ENCODE results near the genes KNDC1, PRAP1 and MTG1.

DNA sequence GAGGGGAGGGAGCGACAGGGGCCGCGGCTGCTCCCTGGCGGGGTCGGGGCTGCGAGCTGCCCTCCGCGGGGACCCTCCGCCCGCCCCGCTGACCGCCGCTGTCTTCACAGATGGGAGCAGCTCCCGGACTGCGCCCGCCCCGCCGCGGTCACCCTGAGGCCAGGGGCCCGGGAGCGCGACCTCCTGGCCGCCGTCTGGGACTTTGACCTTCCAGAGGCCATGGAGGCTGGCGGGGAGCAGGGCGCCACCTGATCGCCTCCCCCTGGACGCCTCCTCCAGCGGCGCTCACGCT lies 820 bp downstream of the ADGRA1 start:
- RRBS, result 5% methylated on average over 11 of the region's 31 CpGs

DNA sequence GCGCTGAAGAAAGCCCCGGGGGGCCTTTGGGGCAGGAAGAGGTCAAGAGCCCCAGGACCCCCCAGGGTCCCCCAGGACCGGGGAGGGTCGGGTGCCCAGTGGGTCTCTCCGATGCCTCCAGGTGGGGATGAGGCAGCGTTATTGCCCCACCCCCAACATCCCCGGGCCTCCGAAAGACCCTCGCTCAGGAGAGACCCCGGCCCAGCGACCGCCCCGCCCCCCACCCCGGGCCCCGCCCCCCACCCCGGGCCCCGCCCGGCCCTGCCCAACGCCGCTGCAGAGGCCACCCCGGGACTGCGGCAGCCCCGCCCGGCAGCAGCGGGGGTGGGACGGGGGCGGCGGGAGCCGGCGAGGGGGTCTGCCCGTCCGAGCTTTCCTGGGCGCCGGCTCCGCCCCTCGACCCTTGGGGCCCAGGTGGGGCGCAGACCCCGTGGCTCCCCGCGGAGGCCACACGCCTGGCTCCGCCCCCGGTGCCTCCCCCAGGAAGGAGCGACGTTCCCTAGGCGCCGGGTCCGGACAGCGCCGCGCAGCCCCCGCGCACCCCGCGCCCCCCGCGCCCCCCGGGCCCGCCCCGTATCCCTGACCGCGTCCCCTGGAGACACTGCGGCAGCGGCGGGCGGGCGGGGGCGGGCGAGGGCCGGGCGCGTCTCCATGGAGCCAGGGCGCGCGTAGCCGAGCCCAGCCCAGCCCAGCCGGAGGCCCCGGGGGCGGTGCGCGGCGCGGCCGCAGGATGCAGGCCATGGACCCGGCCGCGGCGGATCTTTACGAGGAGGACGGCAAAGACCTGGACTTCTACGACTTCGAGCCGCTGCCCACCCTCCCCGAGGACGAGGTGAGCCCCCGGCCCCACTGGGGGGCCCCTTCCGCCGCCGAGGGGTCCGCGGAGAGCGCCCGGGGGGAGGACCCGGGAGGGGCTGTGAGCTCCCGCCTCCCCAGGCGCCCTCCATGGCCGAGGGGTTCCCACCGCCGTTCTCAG lies at the start of gene KNDC1:
KNDC1 (plus strand) TSS at position 482 of the 976 bp plus-strand sequence.
- RRBS, result 3% methylated on average over 84 of the region's 109 CpGs

DNA sequence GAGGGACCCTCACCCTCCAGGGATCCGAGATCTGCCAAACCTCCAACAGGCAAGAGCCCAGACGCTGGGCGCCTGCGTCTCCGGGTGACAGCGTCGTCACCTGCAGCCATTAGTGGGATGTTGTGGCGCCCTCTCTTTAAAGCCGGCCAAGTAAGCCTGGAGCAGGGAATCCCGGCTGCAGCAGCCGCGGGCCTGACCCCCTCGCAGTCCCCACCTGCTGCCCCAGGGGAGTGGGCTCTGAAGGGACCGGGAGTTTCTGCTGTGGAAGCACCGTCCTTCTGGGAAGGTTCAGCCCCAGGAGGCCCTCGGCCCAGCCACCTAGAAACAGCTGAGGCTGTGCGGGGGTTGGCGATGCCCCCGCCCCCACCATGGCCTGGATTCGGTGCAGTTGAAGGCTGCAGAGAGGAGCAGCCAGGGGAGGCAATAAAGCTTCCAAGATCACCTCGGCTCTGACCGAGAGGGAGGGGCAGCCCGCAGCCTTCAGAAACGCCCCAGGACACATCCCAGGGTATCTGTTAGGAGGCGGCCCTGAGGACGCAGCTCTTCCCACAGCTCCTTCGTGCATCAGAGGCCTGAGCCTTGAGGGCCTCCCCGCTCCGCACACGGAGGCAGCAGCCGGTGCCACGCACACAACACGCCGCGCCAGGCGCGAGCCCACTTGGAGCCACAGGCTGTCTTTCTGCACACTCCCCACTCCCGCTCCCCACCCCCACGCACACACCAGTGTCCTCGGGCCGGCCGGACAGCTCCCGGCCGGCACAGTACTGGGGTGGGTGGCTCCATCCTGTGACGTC lies 1.5 kb downstream of the KNDC1 start:
- RRBS, result 27% methylated on average over 20 of the region's 45 CpGs

DNA sequence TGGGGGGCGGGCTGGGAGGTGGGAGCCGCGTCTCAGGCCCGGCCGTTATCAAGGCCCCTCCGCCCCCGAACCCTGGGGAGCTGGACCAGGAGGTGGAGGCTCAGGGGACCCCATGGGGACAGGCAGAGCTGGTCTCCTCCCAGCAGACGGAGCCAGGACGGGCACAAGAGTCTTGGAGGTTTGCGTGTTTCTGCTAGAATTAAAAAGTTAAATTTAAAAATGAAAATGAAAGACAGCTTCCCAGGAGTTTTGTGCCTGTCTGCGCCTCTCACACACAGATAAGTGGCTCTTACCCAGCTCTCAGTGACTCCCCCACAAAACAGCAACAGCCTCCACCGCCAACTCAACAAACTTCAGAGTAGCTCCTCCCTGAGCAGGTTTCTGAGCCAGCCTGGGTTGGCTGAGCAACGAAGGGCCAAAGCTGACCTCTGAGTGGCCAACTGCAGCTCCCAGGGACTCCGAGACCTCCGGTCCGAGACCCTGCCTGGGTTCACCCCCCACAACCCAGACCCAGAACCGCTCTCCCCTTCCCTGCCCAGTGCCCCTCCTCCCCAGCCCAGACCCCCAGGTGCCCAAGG lies 5.0 kb upstream of the UTF1 start:
- RRBS, result no CpG with 5 or more reads among the region's 17 CpGs

GRCh38 chr10:133235234-133235842 lies 2.3 kb upstream of the VENTX start:
- RRBS, result 7% methylated on average over 16 of the region's 47 CpGs

DNA sequence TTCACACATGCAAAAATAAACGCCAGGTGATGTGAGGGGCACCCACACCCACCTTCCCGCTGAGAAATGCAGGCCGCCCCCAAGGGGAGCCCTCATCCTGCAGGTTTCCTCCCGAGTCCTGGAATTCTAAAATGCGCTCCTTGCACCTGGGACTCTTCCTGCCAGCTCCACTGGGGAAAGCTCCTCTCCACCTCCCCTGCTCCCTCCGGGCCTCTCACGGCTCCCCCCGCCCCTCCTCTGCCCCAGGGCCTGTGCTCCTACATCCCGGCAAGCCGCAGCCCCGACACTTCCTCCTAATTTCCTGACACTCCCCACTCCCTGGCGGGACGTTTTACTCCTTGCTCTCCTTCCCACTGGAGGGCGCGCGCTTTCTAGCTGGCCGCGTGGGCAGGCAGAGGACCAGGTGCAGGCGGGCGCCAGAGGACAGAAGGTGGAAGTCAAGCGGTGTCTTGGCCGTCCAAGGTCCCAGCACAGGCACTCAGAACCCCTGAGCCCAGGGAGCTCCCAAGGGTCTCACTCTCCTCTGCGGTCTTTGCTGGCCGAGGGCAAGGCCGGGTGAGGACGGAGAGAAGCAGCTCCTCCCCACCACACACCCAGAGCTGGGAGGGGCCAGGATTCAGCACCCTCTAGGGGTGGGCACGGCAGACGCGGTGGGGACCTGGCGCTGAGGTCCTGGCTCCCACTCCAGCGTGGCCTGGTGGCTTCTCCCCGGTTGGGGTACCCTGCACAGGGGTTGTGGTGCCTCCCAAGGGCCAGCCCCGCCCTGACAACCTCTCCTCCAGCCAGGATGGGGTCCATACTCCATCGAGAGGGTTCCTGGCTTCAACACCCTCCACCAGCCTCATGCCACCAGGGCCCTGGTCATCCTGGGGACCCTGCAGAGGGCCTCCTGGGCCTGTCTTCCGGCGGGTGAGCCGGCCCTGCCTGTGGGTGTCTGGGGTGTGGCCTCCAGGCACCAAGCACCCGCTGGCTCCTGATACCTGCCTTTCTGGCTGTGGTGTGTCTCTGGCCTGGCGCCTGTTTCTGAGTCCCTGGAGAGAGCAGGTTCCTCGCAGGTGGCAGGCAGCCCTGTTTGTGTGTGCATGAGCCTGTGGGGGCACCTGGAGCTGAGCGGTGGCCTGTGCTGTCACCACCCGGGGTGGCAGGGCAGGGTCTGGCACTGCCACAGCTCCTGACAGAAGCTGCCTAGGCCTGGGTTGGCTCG lies 18.9 kb downstream of the ADAM8 start:
- RRBS, result 5% methylated on average over 4 of the region's 43 CpGs

GRCh38 chr10:133288466-133289531 lies 12.1 kb upstream of the ADAM8 start:
- RRBS, result 92% methylated on average over 8 of the region's 39 CpGs

- RRBS, result 3% methylated on average over 10 of the region's 54 CpGs
Observed at GRCh38 chr10:133318284-133319198, 9.8 kb downstream of the ZNF511 start.

DNA sequence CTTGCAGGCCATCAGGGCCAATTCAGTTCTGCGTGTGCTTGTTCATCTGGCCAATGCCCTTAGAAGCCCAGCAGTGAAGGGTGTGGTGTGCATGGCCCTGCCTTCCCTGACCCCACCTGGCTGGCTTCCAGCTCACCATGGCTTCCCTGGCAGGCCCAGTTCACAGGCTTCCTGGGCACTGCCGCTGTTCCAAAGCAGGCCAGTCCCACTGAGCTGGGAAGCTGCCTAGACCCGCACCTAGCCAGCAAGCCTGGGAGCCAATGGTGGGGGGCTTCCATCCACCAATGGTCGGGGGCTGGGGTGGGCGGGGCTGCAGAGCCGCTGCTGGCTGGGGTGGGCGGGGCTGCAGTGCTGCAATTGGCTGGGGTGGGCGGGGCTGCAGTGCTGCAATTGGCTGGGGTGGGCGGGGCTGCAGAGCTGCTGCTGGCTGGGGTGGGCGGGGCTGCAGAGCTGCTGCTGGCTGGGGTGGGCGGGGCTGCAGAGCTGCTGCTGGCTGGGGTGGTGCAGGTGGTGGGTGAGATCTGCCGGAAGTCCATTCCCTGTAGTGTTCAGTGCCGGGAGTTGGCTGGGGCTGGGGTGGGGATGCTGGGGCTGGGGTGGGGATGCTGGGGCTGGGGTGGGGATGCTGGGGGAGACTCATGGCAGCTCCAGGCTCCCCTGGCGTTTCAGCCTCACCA lies 12.4 kb downstream of the CALY start:
- RRBS, result no CpG with 5 or more reads among the region's 14 CpGs

- RRBS, result 4% methylated on average over 55 of the region's 119 CpGs
Observed at GRCh38 chr10:133325212-133326575, 11.0 kb downstream of the CALY start.

- RRBS, result no CpG with 5 or more reads among the region's 23 CpGs
Observed at GRCh38 chr10:133347120-133348194, at the start of gene PRAP1. Gene PRAP1, plus strand, starts transcription at chr10:133347373.

GRCh38 chr10:133393819-133394724 lies at the start of gene MTG1:
Gene MTG1, plus strand, starts transcription at chr10:133394157.
- RRBS, result 1% methylated on average over 52 of the region's 85 CpGs

DNA sequence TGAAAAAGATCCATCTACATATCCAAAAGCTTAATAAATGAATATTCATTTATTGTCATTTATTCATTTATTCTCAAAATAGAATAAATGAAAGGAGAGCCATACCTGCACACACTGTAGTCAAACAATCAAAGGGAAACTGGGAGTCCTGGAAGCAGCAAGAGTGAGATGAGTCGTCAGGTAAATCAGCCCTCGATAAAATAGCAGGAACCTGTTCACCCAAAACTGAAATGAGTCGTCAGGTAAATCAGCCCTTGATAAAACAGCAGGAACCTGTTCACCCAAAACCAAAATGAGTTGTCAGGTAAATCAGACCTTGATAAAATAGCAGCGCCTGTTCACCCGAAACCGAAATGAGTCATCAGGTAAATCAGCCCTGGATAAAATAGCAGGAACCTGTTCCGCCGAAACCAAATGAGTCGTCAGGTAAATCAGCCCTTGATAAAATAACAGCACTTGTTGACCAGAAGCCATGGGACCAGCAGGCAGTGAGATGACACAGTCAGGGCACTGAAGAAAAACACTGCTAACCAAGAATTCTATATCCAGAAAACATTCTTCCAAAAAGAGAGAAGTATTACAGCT lies 3.6 kb upstream of the CYP2E1 start:
- RRBS, result no CpG with 5 or more reads among the region's 9 CpGs

DNA sequence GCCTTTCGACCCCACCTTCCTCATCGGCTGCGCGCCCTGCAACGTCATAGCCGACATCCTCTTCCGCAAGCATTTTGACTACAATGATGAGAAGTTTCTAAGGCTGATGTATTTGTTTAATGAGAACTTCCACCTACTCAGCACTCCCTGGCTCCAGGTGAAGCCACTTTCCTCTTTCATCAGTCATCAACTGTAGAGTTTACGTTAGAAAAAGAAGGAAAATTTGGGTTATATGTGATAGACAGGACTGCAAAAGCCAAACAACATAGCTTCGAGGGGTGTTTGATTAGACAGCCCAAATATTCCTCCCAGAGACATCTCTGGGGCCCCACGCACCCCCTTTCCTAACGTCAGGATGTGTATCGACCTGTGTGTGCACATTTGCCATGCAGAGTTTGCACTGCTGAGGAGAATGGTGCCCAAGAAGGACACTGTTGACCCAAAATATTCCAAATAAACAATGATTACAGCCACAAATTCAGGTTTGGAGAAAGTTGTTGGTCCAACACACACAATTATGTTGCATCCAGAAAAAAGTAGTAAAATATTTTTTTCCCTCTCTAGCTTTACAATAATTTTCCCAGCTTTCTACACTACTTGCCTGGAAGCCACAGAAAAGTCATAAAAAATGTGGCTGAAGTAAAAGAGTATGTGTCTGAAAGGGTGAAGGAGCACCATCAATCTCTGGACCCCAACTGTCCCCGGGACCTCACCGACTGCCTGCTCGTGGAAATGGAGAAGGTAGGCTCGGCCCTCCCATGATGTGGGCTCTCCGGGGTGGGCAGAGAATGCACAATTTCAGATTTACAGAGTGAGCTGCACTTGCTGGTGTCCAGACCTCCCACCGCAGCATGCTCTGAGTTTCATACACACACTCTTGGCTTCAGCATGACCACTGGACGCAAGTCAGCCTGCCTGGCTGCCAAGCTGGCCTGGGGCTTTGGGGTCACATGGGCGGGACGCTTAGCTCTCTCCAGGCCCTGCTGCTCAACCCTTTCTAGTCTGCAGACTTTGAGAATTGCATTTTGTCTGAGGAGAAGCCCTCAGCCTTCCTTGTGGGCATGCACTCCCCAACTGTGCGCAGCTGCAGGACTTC lies 5.3 kb downstream of the CYP2E1 start:
- RRBS, result 87% methylated on average over 5 of the region's 22 CpGs

Measured in zone of skin (tissue), 1 donor.